Colic lymph node (tissue), 1 donor: ENCODE measurements around a stretch of chr1.

- PRO-cap = no peak
Measured at GRCh38 chr1:100372110-100372449, 19.8 kb downstream of the CDC14A start.

- PRO-cap = bidirectional peak, plus-strand start at chr1:100424236, minus-strand start at chr1:100424075
Measured at GRCh38 chr1:100423814-100424341, 71.6 kb downstream of the CDC14A start.

DNA sequence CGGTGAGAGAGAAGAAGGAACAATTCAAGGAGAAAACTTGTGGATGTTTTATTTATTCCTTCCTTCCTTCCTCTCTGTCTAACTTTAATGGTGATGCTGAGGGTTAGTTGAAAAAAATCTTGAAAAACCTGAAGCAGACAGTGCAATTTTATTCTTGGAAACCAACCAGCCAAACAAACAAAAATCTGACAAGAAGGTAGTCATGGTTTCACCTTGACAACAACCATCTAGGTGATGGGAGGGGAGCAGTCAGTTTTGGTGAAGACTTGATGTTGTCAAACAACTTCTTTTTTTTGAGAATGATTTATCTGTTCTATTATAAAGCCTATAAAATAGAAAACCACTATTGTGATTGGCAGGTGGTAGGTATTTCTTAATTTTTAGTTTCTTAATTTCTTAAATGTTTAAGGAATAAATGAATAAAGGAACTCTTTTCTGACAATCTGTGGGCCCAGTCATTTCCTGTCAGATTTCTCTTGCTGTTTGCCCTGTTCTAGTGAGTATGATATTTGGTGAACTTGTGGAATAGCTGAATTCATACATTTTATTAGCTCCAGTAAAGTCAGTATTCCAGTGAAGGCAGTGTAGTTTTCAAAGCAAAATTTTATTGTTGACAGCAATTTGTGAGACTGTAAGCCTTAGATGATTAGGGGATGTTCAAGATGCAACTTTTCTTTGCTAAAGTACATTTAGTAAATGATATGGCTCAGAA, 92.2 kb upstream of the GPR88 start:
- PRO-cap = no peak

- PRO-cap = no peak
Measured at GRCh38 chr1:100463805-100464054, 74.2 kb upstream of the GPR88 start.

DNA sequence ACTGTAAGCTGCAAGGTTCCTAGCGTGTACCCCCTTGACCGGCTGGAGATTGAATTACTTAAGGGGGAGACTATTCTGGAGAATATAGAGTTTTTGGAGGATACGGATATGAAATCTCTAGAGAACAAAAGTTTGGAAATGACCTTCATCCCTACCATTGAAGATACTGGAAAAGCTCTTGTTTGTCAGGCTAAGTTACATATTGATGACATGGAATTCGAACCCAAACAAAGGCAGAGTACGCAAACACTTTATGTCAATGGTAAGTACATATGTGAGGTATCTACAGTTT, 11.7 kb downstream of the VCAM1 start:
- PRO-cap = no peak

DNA sequence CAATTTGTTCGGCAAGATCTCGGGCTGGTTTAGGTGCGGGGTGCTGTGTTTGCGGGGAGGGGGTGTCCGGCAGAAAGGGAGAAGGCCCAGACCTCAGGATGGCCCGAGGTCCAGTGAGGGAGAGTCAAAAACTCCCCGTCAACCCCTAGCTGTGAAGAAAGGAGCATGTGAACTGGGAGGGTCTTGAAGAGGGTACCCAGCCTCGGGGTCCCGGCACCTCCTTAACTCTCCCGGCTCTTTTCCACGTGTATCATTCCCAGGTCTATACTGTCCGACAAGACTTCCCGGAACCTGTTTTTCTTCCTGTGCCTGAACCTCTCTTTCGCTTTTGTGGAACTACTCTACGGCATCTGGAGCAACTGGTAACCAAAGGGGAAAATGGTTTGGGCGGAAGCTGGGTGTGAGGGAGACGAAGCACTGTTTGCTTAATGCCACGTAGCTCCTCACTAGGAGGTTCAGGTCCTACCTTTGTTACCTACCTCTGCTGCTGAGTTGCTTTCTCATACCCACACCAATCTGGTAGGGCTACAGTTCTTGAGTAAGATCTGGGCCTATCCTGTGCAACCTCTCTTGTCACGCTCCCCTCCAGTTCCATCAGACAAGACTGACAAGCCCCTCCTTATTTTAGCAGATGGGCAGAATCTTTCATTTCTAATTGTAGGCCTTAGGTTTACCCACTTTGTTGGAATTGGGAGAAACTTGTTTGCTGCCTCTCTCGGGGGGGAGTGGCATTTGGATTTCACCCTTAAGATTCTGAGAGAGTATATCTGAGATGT, 608 bp downstream of the SLC30A7 start:
- PRO-cap = unidirectional peak, minus-strand start at position 448 of the sequence; unidirectional peak, minus-strand start at position 518 of the sequence

GRCh38 chr1:101161559-101161987, 75.2 kb upstream of the S1PR1 start:
- PRO-cap = no peak

- PRO-cap = unidirectional peak, minus-strand start at chr1:101291859
Measured at GRCh38 chr1:101291632-101292113, 54.9 kb downstream of the S1PR1 start.

GRCh38 chr1:101388532-101389341, 151.9 kb downstream of the S1PR1 start:
- PRO-cap = no peak

DNA sequence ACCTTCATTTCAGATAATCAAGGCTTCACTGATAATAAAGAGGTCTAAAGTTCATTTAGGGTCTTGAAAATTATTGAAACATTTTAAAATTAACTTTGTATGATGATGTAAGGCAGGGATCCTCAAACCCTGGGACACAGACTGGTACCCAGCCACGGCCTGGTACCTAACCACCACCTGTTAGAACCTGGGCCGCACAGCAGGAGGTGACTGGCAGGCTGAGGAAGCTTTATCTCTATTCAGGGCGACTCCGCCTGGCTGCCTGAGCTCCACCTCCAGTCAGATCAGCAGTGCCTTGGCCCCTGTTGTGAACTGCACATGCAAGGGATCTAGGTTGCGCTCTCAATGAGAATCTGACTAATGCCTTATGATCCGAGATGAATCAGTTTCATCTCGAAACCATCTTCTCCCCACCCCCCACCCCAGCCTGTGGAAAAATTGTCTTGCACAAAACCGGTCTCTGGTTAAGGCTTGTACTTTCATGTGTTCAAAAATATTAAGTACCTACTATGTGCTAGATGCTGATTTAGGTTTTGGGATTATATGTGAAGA, 4.2 kb downstream of the RNPC3 start:
- PRO-cap = no peak

- PRO-cap = no peak
Measured at GRCh38 chr1:107415247-107415748, 274.5 kb downstream of the NTNG1 start.

DNA sequence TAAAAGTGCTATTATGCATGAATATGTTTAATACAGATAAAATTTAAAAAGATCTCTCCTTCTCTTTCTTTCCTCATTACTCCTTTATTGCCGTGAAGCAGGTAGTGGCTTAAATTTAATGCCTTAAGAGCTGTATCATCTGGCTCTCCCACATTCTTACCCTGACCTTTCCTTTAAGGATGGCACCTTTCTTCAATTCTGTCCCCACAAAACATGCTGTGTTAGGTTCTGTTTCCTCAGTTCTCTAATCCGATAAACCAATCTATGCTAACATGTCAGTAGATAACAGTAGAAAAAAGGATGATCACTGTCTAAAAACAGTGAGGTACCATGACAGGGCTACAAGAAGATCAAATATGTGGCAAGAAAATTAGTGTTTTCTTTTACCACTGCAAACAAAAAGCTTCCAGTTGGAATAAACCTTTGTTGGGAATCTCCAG, 289.5 kb downstream of the VAV3 start:
- PRO-cap = no peak

- PRO-cap = no peak
Measured at GRCh38 chr1:107683717-107684092, 281.3 kb downstream of the VAV3 start.

DNA sequence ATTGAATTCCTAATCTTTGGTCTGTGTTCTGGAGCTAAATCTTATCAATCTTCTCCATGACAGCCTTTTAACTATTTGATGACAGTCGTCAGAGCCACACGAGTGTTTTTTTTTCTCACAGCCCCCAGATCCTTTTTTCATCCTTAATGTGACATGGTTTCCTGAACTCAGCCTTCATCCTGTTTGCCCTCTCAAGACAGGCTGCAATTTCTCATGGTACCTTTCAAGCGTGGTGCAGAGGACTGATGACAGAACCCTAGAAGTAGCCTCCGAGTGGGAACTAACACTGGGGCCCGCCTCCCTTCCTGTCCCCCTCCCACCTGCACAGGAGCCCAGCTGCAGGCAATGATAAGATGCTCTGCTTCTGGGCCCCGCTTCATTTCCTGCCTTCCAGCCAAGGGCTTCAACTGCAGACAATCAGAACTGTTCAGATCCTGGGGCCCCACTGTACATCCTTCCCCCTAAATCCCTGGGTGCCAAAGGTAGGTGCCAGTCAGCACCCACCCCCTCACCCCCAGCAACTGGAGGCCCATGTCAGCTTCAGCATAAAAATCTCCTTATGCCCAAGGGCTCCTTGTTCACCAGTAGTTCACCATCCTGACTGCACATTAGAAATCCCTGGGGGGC, 114.6 kb upstream of the VAV3 start:
- PRO-cap = bidirectional peak, plus-strand start at position 380 of the sequence, minus-strand start at position 247 of the sequence

GRCh38 chr1:108621913-108622519, 38.9 kb downstream of the HENMT1 start:
- PRO-cap = no peak

DNA sequence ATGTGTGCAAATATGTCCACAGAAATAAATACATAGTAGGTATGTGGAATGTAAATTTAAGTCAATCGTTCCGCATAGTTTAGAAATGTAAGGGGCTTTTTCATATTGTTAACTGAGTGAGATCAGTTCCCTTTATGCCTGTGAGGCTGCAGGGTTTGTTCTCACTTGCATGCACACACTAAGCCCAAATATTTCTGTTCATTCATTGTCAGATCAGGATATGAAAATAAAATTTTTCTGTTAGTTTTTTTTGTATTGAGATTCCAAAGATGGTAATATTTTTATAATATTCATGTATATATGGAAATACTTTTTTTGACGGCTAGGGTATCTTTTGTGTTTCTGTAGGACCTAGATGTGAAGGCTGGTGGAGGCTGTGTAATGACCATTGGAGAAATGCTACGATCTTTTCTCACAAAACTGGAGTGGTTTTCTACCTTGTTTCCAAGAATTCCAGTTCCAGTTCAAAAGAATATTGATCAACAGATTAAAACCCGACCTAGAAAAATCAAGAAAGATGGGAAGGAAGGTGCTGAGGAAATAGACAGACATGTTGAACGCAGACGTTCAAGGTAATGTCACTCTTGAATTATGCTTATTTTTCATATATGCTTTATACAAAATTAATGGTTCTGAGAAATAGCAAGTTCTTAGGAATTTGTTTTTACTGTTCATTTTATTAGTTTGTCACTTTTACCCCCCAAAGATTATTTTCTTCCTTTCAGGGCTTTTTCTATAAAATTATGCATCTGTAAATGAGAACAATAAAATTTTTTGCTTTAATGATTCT, 6.3 kb downstream of the PRPF38B start:
- PRO-cap = no peak

DNA sequence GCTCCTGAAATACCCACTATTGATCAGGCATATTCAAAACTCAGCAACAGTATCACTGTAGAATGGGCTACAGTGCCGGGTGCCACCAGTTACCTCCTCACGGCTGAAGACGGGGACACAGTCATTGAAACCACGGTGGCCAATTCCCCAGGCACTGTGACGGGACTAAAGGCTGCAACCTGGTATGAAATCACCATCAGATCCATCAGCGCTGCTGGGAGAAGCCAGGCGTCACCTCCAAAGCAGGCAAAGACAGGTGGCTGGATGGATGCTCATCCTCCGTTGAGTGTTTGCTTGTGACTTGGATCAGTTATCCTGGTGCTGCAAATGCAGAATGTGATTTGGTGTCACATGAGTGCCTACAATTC, 5.1 kb downstream of the FNDC7 start:
- PRO-cap = no peak

DNA sequence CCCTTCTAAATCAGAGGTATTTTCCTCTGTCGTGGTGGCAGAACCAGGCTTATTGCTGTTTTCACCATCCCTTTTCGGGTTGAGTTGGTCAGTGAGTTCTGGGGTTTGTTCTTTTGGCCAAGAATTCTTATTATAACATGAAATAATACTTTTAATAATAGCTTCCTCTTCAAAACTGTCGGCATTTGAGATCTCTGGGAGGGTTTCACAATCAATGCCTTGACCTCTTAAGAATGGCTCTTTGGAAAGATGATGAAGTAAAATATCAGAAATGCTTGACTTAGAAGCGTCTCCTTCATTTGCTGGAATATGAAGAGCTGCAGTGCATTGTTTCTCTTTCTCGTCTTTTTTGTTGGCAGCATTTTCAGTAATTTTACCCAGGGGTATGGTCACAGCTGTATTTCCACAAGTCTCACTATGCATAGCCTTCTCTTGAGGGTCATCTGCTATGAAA, 4.8 kb downstream of the AKNAD1 start:
- PRO-cap = no peak

DNA sequence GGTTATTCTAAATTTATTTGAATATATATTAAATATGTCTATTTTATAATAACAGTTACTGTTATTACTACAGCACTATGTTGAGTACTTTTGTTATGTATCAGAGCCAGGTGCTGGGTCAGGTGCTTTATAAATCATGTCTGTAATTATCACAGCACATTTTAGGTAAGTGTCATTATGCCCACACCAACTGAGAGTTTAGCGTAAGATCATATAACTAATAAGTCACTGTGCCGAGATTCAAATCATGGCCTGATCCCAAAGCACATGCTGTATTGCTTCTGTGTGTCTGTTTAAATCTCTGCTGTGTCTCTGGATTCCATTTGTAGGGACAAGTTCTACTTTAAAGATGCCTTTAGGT, 1.9 kb downstream of the GPSM2 start:
- PRO-cap = no peak

DNA sequence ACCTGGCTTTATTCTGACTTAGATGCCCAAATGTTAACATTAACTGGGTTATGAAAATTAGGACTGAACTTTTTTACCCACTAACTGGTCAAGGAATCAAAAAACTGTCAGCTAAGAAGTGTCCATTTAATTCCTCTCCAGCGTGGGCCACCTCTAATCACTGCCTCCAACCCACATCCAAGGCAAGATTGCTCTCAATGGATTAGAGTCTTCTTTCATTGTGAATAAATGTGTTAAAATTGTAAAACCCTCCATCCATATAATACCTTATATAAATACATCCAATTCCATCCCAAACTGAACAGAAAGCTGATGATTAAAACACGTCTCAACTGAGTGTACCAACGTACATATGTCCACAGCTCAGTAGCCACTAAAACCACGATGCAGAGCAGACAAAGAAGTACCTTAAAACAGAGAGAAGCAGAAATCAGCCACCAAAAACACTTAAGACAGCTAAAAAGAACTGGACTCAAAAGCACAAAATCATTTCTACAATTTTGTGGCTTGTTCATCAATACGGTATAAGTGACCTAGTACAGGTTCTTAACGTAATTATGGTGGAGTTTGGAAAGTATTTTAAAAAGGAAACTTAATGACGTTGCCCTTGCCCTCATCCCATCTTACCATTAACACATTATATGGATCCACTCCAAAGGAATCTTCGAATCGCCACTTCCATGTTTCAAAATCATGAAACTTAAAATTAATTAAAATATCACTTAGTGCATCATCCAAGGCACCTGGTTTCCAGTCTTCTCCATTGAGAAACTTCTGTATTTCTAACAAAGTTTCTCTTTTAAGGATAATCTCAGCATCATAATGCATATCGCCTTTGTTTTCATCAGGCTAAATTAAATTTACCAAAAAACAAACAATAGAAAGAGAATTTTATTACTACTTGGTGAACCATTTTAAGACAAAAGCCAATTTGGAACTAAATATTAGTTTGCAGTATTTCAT, 19.8 kb downstream of the CLCC1 start:
- PRO-cap = no peak